ENCODE measurements around the genes SMC1A, TRO, UBQLN2 and NBDY.

DNA sequence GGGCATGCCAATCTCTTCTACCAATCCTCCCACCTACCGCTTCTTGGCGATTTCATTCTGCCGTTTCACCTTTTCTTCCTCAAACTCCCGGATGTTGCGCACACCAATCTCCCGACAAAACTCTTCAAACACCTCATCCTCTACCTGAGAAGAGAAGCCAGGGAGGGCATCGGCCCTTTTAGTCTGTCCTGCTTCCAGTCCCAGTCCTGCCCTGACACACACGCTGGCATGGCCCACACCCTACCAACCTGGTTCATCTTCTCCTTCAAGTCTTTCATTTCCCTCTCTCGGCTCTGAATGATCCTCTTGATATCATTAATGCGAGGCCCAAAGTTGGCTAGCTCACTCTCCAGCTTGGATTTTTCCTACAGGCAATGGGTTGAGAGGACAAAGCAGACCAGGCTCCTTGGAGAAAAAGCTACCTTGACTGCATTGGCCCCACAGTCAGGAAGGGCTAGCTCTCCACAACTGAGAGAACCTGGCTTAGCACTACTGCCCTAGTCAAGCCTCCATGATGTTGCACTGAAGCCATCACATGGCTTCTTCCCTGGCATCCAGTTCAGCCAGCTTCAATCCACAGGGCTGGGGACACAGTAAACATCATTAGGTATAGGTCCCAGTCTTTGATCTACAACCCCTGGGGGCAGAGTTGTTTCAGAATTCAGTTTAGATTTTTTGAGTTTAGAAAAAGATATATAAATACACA lies 18.8 kb downstream of the SMC1A start:
- PRO-cap: no peak
- RAMPAGE, long total RNA, 2 experiments: no peak in any of the 2 experiments

- PRO-cap: no peak
- RAMPAGE, long total RNA, 2 experiments: start-site peak on the minus strand in 1 of 2 experiments, at chrX:53412026-53412111 at its widest, 17 to 27 reads per replicate
Measured at GRCh38 chrX:53411601-53412395, 10.7 kb downstream of the SMC1A start.

DNA sequence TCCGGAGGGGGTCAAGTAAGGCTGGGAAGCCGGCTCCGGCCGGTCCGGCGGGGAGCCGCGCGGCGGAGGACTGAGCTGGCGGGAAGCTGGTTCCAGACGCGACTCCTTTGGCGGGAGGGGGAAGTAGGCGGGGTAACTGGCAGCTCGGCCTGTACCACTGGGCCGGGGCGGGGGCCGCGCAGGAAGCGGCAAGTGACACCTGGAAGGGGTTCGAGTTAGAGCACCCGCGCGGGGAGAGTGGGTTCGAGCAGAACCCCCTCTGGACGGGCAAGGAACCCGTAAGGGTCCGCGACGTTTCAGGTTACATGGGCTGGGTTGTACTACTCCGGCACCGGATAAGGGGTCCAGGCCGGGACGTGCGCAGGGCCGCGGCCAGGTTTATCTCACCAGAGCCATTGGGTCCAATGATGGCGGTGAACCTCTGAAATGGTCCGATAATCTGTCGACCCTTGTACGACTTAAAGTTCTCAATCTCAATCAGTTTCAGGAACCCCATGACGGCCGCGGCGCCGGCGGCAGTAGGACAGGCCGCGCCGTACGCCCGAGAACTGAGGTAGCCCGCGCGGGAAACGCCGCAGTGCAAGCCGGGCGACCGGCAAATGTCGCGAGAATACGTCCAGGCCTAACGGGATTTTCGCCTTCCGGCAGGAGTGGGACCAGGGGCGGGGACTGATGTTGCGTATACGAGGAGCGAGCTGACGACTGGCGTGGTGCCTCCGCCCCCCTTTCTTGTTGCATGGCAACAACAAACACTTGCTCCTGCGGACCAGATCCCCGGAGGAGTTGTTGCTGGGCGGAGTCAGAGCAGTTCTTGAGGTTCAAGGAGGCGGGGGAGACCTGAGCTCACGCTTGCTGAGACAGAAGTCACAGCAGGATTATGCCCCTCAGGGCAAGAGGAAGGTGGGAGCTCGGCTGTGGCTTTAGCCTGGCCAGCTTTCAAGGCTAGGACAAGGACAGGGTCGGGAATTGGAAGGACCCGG lies at the start of gene SMC1A:
TSS of gene SMC1A (minus strand) at position 550 of the 980 bp plus-strand sequence.
- PRO-cap: bidirectional peak, plus-strand start at position 195 of the sequence, minus-strand start at position 72 of the sequence; bidirectional peak, plus-strand start at position 769 of the sequence, minus-strand start at position 550 of the sequence
- RAMPAGE, long total RNA, 2 experiments: start-site peak on the plus strand in 2 of 2 experiments, centred at positions 746 to 792 of the sequence, 8 to 10 reads per replicate; start-site peak on the minus strand in 2 of 2 experiments, centred at positions 553 to 559 of the sequence, 119 to 165 reads per replicate

GRCh38 chrX:53564822-53565412 lies 121.6 kb downstream of the HUWE1 start:
- PRO-cap: no peak
- RAMPAGE, long total RNA, 2 experiments: no peak in any of the 2 experiments

GRCh38 chrX:53590175-53590673 lies 96.3 kb downstream of the HUWE1 start:
- PRO-cap: no peak
- RAMPAGE, long total RNA, 2 experiments: start-site peak on the minus strand in 1 of 2 experiments, at chrX:53590474-53590500 at its widest, 18 reads per replicate

- PRO-cap: no peak
- RAMPAGE, long total RNA, 2 experiments: start-site peak on the minus strand in 2 of 2 experiments, at chrX:53591001-53591018 at its widest, 34 to 52 reads per replicate
Measured at GRCh38 chrX:53590781-53591239, 95.7 kb downstream of the HUWE1 start.

DNA sequence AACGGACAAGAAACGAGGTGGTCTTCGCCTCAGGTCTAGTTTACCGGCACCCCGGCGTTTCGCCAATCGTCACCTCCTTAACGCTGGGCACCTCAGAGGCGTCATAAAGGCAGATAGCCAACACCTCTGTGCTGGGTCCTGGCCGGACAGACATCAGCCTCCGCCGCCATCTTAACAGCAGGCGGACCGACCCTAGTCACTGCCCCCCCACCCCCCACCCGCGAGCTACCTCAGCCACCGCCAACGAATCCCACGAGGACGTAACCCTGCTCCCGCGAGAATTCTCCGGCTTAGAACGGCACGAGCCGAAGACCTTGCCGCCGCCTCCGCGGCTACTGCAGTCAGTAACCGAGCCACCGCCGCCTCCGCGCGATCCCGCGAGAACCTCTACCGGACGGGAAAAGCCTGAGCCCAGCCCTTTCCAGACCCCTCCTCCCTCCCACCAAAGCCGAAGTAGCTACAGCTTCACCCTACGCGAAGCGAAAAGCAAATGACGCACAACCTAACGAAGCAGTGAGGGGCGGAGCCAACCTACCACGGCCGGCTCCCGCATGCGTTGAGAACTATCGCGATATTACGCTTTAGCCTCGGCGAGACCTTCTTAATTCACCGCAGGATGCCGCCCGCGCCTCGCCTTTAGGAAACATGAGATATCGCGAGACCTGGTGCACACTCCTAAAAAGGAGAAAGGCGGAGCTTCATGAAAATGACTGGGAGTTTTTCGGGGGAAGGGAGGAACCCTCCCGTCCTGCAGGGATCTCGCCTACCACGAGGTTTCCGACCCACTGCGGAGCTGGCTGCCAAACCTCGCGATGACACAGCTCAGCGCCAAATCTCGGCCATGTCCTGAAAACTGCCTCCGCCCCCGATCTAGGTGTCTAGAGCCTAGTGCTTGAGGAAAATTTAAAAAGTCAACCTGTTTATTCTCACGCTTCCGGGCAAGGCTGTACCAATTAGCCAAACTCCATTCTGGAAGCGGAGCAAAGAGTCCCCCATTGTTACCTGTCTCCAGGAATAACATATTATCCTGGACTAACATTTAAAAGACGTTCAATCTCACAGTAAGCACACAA lies 2.5 kb downstream of the HUWE1 start:
- PRO-cap: bidirectional peak, plus-strand start at position 340 of the sequence, minus-strand start at position 334 of the sequence; bidirectional peak, plus-strand start at position 850 of the sequence, minus-strand start at position 612 of the sequence
- RAMPAGE, long total RNA, 2 experiments: start-site peak on the minus strand in 2 of 2 experiments, centred at positions 189 to 510 of the sequence, 38 to 208 reads per replicate

DNA sequence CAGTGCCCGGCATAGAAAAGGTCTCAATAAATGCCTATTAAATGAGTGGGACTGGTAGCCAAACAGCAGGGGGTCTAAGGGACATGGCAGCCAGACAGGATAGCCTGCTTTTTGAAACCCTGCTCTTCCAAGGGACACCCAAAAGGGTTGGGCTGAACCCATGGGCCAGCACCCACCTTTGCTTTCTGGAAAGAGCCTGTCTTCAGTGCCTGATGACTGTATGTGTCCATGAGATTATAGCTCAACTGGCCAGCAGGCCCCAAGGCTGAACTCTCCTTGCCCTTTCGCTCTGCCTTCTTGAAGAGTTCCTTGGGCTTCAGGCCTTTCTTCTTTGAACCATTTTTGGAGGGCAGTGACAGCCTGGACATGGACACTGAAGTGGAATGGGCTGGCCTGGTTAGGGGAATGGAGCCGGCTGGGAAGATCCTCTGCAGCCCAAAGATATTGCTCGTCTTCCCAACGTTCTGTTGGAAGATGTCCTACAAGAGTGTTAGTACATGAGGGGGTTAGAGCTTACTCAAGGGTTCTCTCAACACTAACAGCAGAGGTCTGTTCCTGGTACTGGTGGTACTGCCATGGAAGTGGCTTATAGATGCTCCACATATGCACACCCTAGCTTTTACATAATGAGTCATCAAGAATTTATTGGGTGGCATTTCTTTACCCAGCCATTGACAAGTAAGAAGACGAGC lies 50.7 kb downstream of the PHF8 start:
- PRO-cap: no peak
- RAMPAGE, long total RNA, 2 experiments: start-site peak on the minus strand in 1 of 2 experiments, centred at position 354 of the sequence, 6 reads per replicate

GRCh38 chrX:54358352-54359386 lies 81.5 kb upstream of the TSR2 start:
- PRO-cap: no peak
- RAMPAGE, long total RNA, 2 experiments: no peak in any of the 2 experiments

- PRO-cap: no peak
- RAMPAGE, long total RNA, 2 experiments: start-site peak on the plus strand in 1 of 2 experiments, at chrX:54440704-54440761 at its widest, 9 reads per replicate
Measured at GRCh38 chrX:54440552-54441199, 472 bp downstream of the TSR2 start.

- PRO-cap: no peak
- RAMPAGE, long total RNA, 2 experiments: no peak in any of the 2 experiments
Measured at GRCh38 chrX:54640638-54641209, 110.7 kb downstream of the GNL3L start.

- PRO-cap: unidirectional peak, plus-strand start at chrX:54920824
- RAMPAGE, long total RNA, 2 experiments: start-site peak on the plus strand in 2 of 2 experiments, at chrX:54920818-54920878 at its widest, 21 to 335 reads per replicate
Measured at GRCh38 chrX:54920455-54920990, at the start of gene TRO. TSS of gene TRO (plus strand) at chrX:54920824.

- PRO-cap: unidirectional peak, plus-strand start at chrX:55327319
- RAMPAGE, long total RNA, 2 experiments: no peak in any of the 2 experiments
Measured at GRCh38 chrX:55327124-55327621, 62.5 kb upstream of the PAGE3 start.

DNA sequence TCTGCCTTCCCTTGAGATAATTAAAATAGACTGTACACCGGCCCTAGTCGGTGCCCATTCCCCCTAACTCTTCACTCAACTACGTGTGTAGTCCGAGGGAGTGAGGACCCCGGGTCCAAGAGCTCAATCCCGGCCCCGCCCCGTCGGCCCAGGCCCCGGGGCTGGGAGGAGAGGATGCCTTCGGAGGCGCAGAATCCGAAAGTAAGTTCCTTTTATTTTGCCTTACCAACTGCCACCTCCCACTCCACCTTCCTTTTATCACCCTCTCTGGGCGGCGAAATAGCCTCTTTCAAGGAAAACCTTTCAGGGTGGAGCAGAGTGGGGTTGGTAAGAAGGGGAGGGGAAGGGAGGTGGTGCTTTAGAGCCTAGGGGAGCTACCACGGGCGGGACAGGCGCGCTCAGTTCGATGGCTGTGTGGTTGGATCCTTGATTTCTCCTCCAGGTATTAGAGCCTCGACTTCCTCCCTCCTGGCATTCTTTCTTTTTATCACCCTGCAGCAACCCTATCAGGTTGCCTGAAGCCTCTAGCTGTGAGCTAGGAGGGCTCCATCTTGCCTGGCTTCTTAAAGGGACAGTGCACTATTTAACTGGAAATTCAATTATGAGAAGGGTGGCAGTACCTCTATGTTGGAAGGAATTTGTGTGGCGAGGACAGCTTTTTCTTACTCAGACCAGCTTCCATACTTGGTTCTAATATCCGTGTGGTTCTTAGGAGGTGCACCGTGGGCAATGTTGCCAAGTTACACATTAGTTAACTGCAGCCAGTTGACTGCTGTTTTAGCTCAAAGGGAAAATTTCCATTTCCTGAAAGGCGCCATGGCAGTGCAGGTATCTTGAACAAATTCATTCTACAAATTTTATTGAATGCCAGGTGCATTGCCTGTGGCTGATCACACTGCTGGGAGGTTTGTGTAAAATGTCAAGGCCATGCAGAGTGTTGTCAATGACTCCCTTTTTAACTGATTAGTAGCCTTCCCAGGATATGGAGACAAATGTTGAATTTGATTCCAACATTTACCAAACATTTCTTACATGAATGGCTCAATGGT lies 191.4 kb downstream of the RRAGB start:
- PRO-cap: no peak
- RAMPAGE, long total RNA, 2 experiments: no peak in any of the 2 experiments

DNA sequence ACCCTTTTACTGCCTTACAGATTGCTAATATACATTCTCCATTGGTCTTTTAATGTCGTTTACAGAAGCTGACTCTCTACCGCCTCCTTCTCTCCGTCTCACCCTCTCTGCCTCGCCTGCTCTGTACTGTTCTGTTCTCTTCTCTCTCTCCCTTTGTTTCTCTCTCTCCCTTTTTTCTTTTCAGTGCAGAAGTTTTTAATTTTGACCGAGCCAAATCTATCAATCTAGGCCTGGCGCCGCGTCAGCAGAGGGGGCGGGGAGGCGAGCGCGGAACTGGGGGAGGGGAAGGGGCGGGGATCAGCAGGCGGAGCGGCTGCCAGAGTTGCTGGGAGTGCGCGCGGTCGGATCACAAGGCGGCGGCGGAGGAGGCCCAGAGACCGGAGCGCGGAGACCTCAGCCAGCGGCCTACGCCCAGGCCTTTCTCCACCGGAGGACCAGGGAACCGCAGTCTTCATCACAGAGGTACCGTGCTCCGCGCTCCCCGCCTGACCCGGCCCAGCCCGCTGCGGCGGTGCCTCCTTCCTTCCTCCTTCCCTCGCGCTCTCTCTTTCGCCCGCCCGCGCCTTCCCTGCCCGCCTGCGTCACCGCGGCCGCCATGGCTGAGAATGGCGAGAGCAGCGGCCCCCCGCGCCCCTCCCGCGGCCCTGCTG lies at the start of gene UBQLN2:
TSS of gene UBQLN2 (plus strand) at position 349 of the 650 bp plus-strand sequence.
- PRO-cap: bidirectional peak, plus-strand start at position 351 of the sequence, minus-strand start at position 155 of the sequence; bidirectional peak, plus-strand start outside the sequence, minus-strand start at position 607 of the sequence
- RAMPAGE, long total RNA, 2 experiments: start-site peak on the plus strand in 2 of 2 experiments, centred at positions 333 to 335 of the sequence, 48 to 76 reads per replicate

GRCh38 chrX:56729095-56729765 lies at the start of gene NBDY:
TSS of gene NBDY (plus strand) at chrX:56729243.
- PRO-cap: unidirectional peak, plus-strand start at chrX:56729237
- RAMPAGE, long total RNA, 2 experiments: start-site peak on the plus strand in 2 of 2 experiments, at chrX:56729271-56729288 at its widest, 47 to 50 reads per replicate

GRCh38 chrX:56786731-56787399 lies 57.8 kb downstream of the NBDY start:
- PRO-cap: no peak
- RAMPAGE, long total RNA, 2 experiments: no peak in any of the 2 experiments

GRCh38 chrX:56813171-56814005 lies 84.3 kb downstream of the NBDY start:
- PRO-cap: no peak
- RAMPAGE, long total RNA, 2 experiments: no peak in any of the 2 experiments

DNA sequence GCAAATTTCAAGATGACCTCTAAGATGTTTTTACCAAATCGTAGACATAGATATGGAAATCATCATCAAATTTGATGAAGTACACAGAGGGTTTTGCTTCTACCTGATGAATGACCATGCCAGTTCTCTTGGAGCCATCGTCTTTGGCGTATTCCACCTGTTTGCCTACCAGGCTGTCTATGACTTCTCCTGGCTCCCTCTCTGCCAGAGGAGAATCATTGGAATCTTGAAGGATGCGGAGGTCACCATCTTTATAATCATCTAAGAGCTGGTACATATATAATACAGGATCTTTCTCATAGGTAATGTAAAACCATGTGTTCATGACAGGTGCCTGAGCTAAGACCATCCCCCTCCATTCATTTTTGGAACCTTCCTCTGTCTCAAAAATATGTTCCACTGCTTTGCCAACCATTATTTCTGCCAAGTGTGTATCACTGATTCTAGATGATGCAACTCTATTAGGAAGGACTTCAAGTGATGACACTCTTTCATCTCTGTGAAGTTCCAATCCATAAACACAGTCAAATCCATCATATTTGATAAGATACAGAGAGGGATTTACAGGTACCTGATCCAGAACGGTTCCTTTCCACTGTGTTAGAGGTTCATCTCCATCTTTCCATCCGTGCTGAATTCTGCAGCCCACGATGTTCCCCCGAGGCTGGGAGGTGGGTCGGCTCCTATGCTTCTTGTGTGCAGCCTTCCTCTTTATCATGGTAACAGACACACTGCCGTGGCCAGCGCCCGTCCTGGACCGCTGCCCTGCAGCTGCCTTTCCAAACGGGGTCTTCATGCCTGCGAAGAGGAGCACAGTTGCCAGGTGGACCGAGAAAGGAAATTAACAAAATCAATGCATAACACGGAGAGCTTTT lies 952 bp downstream of the SPIN3 start:
- PRO-cap: no peak
- RAMPAGE, long total RNA, 2 experiments: no peak in any of the 2 experiments

- PRO-cap: no peak
- RAMPAGE, long total RNA, 2 experiments: no peak in any of the 2 experiments
Measured at GRCh38 chrX:63349312-63350339, 1.5 kb downstream of the SPIN4 start.

All from body of pancreas (tissue), 2 donors.